Measurements from ENCODE around the genes SPNS2, PFN1, ENO3, CAMTA2 and SCIMP.

GRCh38 chr17:4444772-4445425 lies 11.2 kb downstream of the SPNS3 start:
- PRO-cap: no peak
- RAMPAGE, long total RNA, 3 experiments: no peak in any of the 3 experiments

- PRO-cap: no peak
- RAMPAGE, long total RNA, 3 experiments: no peak in any of the 3 experiments
These were observed 22.5 kb upstream of the SPNS2 start for GRCh38 chr17:4475990-4476862.

GRCh38 chr17:4498386-4499021 lies at the start of gene SPNS2:
TSS of gene SPNS2 (plus strand) at chr17:4498881.
- PRO-cap: unidirectional peak, plus-strand start at chr17:4498886
- RAMPAGE, long total RNA, 3 experiments: no peak in any of the 3 experiments

DNA sequence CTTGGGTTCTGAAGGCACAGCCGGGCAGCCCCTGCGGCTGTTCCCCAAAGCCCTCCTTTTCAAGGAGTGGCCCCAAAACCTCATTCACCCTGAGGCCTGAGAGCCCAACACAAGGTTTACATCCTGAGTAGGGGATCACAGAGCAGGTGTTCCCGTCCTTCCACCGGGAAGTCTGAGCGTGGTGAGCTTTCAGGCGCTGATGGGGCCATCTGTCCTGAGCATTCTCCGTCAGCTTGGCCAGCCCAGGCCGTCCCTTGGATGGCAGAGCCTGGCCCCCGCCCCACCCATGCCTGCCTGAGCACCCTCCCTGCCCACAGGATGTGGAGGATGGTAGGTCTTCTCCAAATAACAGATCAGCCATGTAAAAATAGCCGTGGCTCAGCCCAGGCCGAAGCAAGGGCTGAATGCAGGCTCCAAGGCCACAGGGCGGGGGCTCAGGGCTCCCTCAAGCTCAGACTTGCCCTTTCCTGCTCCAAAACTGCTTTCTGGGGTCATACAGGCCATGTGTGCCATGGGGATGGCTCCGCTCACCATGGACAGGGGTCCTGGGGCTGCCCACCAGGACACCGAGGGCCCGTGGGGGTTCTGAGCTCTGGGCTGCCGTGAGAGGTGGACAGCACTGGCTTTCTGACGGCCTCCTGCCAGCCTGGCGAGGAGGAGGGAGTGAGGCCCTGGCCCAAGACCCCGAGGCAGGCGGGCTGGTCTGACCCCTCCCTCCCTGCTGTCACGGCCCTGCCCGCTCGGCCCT lies 20.3 kb downstream of the SPNS2 start:
- PRO-cap: no peak
- RAMPAGE, long total RNA, 3 experiments: no peak in any of the 3 experiments

DNA sequence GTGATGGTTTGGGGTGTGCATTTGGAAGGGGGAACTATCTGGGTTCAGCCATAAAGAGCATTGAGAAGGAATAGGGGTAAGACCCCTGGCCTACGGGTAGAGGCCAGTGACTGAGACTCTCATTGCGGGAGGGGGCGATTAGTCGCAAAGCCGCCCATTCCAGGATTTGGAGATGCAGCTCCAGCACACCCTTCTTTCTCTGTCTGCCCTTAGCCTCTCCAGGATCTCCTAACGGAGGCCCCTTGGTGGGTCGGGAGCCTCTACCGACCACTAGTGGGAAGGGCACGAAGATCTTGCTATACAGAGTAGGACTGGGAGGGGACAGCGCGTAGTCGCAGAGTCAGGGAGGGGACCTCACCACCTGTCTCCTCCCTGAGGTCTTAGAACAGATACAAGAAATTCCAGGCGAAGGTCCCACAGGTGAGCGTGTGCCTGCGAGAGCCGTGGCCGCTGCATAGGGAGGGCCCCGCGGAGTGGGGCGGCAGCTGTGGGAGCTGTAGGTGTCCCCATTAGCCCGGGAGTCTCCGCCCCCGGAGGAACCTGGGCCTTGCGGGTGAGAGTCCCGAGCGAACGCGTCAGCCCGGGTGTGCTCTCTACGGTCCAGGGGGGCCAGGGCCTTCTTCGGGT lies 537 bp upstream of the SMTNL2 start:
- PRO-cap: no peak
- RAMPAGE, long total RNA, 3 experiments: no peak in any of the 3 experiments

DNA sequence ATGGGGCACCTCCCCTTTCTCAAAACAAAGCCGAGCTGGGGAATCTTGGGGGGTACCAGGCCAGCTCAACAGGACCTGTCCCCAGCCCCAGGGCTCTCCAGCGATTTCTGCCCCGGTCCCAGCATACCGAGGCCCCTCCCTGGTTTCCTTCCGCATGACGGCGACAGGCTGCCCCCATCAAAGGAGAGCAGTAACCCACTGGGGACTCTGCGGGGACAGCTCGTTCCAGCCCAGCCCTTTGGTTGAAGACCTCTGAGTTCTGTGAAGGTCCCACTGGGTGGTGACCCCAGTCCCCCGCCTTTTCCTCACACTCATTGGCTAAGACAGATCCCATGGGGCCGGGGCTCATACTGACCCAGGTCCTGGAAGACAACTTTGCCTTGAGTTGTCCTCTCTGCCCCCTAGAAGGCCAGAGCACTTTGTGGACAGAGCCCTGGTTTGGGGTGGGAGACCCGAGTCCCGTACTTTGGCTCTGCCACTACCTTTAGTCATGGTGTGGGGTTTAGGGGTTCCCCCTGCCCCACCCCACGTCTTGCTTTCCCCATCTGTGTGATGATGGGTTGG lies 4.1 kb downstream of the SMTNL2 start:
- PRO-cap: bidirectional peak, plus-strand start at position 404 of the sequence, minus-strand start at position 99 of the sequence
- RAMPAGE, long total RNA, 3 experiments: no peak in any of the 3 experiments

DNA sequence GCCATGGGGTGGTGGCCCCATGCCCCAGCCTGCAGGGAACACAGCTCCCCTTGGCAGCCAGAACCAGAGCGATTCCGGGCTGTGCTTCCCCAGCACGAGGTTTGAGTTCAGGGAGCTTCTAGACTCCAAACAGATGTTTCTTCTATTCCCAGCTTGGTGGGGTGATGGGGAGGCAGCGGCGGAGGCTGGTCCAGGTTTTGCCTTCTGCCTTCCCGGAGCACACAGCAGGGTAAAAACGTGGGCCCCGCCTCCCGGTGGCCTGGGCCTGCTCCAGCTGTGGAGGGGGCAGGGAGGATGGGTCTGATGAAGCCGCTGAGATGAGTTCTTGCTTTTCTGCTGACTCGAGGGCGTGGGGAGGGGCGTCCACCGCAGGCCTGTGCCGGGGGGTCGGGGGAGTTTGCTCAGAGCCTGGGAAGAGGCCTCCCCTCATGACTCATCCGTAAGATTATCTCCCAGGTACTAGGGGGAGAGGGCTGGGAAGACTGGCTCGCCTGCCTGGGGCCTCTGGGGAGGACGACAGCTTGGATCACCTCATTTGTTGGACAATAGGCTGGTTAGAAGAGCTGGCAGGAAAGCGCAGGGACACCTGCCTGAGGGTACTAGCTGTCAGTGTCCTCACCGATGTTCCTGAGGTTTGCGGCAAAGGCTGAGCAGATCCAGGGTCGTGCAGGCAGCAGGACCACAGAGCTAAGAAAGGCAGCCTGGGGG lies 15.5 kb downstream of the SMTNL2 start:
- PRO-cap: no peak
- RAMPAGE, long total RNA, 3 experiments: no peak in any of the 3 experiments

- PRO-cap: no peak
- RAMPAGE, long total RNA, 3 experiments: no peak in any of the 3 experiments
These were observed 25.5 kb downstream of the SMTNL2 start for GRCh38 chr17:4609701-4610289.

- PRO-cap: no peak
- RAMPAGE, long total RNA, 3 experiments: no peak in any of the 3 experiments
These were observed 9.3 kb downstream of the ARRB2 start for GRCh38 chr17:4719494-4720437.

DNA sequence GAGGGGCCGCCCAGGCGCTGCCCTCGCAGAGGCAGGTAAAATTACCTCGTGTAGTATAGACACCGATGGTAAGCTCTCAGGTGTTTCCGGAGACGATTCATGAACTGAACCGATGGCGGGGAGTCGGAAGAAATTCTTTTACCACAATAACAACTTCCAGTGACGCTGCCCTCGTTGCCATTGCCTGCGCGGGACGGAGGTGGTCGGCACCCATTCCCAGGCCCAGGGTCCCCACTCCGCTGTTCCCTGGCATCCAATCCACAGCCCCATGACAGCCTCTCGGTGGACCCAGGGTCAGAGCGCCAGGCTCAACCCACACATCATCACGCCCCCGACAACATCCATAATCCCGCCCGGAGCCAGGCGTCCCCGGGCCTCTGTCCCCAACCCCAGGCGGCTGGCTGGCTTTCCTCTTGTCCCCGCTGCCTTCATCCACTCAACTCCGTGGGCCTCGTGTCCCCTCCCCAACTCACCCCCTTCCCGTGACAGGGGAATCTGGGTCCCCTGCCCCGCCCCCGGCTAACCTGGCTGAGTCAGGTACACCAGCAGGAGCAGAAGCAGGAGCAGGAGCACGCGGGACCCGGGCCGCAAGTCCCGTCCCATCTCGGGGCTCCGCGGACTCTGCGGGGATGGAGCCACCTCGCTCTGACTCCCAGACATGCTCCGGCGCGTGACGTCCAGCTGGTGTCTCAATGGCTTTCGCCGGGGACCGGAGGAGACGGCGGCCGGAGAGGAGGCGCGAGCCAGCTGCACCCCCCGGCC lies 715 bp upstream of the ZMYND15 start:
- PRO-cap: no peak
- RAMPAGE, long total RNA, 3 experiments: no peak in any of the 3 experiments

- PRO-cap: no peak
- RAMPAGE, long total RNA, 3 experiments: no peak in any of the 3 experiments
These were observed 809 bp upstream of the CXCL16 start for GRCh38 chr17:4740442-4741032.

GRCh38 chr17:4766638-4767139 lies 5.0 kb upstream of the TM4SF5 start:
- PRO-cap: no peak
- RAMPAGE, long total RNA, 3 experiments: no peak in any of the 3 experiments

- PRO-cap: unidirectional peak, minus-strand start at chr17:4947168; bidirectional peak, plus-strand start at chr17:4948026, minus-strand start at chr17:4947960
- RAMPAGE, long total RNA, 3 experiments: no peak in any of the 3 experiments
These were observed 884 bp downstream of the PFN1 start for GRCh38 chr17:4947119-4948172.

- PRO-cap: bidirectional peak, plus-strand start at chr17:4948712, minus-strand start at chr17:4948530
- RAMPAGE, long total RNA, 3 experiments: start-site peak on the minus strand in 3 of 3 experiments, at chr17:4948326-4948573 at its widest, 61 to 418 reads per replicate
These were observed at the start of gene PFN1 for GRCh38 chr17:4948173-4948624. TSS of gene PFN1 (minus strand) at chr17:4948530.

DNA sequence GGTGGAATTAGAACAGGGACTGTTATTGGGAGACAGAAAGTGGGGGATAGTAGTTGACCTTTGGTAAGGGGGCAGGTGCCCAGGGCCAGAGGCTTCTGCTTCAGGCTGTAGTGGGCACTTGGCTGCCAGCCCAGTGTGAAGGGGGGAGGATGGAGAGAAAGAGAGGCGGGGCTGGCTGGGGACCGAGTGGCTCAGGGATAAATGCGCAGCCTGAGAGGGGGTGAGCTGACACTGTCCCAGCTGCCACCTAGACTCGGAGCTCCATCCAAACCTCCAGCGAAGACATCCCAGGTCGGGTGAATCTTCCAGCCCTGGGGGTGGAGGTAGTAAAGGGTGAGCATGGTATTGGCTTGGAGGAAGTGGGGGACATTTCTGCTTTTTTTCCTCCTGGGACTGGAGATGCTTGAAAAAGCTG lies at the start of gene ENO3:
Gene ENO3 (plus strand): TSS at position 228 of the 415 bp plus-strand sequence.
- PRO-cap: no peak
- RAMPAGE, long total RNA, 3 experiments: no peak in any of the 3 experiments

DNA sequence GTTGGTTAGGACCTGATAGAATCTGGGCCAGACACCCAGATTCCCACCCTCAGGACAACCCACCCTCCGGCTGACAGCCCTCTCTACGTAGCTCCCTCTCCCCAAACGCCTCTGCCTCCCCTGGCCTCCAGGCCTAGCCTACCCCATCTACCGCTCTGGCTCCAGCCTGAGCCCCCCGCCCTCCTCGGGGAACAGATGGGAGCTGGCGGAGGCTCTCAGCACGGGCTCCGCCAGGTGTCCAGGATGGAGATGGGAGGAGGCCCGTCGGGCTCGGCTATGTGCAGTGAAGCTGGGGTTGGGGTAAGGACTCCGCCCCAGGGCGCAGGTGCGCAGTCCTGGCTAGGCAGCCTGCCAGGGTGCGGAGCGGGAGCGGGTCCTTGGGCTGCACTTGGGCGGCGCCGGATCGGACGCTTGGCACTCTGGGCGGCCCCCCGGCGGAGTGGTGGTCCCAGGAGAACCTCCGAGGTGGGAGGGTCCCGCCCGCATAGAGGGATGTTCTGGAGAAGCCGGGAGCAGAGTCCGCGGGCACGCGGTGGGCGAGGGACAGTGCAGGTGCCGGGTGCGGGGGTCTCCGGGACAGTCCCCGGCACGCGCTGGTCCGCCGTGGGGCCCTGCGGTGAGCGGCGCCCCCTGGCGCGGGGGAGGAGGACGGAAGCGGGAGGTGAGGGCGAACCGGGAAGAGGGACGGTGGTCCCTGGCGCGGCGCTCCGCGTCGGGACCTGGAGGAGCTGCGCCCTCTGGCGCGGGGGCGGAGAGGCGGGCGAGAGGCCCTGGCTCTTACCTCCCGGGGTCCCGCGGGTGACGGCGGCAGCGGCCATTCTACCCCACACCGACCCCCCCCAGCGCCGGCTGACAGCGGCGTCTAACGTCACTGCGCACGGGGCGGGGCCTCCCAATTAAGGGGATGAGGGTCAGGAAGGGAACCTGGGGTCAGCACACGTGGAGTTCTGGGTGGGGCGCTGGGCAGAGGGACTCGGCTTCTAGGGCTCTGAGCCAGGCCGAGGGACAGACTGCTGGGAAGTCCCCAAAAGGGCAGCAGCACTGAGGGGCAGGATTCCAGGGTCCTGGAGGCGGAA lies at the start of gene CAMTA2:
Gene CAMTA2 (minus strand): TSS at position 864 of the 1,076 bp plus-strand sequence.
- PRO-cap: bidirectional peak, plus-strand start at position 899 of the sequence, minus-strand start at position 851 of the sequence
- RAMPAGE, long total RNA, 3 experiments: start-site peak on the plus strand in 2 of 3 experiments, centred at positions 939 to 949 of the sequence, 14 to 21 reads per replicate; start-site peak on the minus strand in 2 of 3 experiments, centred at positions 842 to 843 of the sequence, 34 to 44 reads per replicate

GRCh38 chr17:4987888-4988712 lies 625 bp upstream of the CAMTA2 start:
- PRO-cap: no peak
- RAMPAGE, long total RNA, 3 experiments: no peak in any of the 3 experiments

- PRO-cap: bidirectional peak, plus-strand start at chr17:5234969, minus-strand start at chr17:5234841
- RAMPAGE, long total RNA, 3 experiments: start-site peak on the plus strand in 1 of 3 experiments, at chr17:5234412-5234994 at its widest, 15 reads per replicate; start-site peak on the minus strand in 2 of 3 experiments, at chr17:5234827-5234860 at its widest, 10 to 13 reads per replicate
These were observed at the start of gene SCIMP for GRCh38 chr17:5234440-5235164. TSS of gene SCIMP (minus strand) at chr17:5234860.

GRCh38 chr17:5331801-5332261 lies 49.7 kb downstream of the RABEP1 start:
- PRO-cap: no peak
- RAMPAGE, long total RNA, 3 experiments: start-site peak on the plus strand in 1 of 3 experiments, at chr17:5331891-5332148 at its widest, 28 reads per replicate

DNA sequence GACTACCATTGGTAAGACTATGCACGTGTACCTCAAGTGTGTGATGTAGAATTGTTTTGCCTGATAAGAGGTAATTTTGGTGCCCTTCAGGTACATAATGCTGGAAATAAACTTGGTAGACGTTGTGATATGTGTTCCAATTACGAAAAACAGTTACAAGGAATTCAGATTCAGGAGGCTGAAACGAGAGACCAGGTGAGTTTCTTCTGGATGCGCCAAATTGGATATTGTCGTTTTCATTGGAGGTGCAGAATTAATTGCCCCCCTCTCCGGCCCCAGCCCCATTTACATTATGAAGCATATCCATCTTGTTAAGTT lies 56.7 kb downstream of the NUP88 start:
- PRO-cap: no peak
- RAMPAGE, long total RNA, 3 experiments: no peak in any of the 3 experiments

Data from tibial nerve (tissue), 3 donors.